Camera-type eye (tissue), 1 donor: ENCODE measurements around a stretch of chr2.

GRCh38 chr2:223836774-223837028, 681 bp downstream of the AP1S3 start:
- RAMPAGE, long total RNA, result no peak

GRCh38 chr2:223895578-223895943, 49.6 kb downstream of the WDFY1 start:
- RAMPAGE, long total RNA, result no peak

DNA sequence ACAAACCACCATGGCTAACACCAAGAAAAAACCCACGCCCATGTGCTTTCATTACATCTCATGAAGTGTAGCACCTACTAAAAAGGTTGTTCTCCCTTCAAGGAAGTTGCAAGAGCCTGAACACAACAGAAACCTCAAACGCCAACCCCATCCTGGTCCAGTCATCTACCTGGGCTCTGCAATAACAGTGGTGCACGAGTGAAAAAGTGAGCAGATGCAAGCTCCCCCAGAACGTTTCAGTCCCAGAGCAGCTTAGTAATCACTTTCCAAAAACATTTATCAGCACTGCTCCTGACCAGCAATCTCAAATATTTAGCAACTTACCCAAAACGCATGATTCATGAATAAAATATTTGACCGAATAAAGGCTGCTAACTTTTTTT, 3.3 kb downstream of the WDFY1 start:
- RAMPAGE, long total RNA, result no peak

- RAMPAGE, long total RNA, result no peak
Observed at GRCh38 chr2:224086649-224087159, 47.6 kb upstream of the SERPINE2 start.

GRCh38 chr2:224514489-224515076, 70.6 kb downstream of the CUL3 start:
- RAMPAGE, long total RNA, result no peak

DNA sequence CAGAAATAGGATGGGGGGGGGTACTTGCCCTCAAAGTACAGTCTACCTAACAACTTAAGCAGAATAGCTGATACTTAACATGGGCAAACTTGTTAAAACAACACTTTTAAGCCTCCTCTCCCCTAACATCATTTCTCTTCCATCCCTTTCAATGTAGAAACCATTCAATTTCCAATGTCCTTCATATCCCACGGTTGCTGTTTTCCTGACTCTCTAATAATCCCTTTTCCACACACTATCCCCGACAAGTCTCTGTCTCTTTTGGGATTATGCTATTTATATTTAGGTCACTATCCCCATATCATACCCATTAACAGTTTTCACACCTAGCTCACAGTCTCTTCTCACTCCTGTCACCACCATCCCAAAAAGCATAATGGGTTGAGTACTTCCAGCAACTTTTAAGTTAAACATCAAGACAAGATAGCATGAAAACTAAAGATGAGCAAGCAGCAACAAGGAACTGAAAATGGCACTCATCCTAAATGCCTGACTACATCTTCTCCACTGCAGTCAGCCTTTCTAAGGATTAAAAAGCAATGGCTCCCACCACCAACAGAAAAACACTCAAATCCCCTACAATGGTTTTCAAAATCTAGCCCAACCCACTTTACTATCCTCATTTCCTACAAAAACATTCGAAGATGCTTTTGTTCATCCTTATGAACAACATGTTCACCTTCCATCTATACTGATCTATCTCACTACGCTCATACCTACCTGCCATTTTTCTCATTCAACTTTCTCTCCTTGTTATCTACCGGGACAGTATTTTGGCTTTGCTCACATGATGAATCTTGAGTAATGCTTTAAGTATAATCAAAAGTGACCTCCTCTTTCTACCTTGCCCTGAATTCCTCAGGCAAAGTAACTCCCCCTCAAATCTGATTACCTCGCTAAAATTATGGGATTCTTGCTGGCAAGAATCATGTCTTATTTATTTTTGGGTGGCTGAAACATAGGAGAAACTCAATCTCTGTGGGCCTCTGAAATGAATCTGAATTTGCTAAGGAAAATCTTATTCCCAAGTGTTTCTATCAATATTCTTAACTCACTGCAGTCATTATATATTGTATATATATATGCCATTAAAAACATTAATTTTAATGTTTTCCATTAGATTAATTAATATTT, 38.1 kb downstream of the CUL3 start:
- RAMPAGE, long total RNA, result no peak

DNA sequence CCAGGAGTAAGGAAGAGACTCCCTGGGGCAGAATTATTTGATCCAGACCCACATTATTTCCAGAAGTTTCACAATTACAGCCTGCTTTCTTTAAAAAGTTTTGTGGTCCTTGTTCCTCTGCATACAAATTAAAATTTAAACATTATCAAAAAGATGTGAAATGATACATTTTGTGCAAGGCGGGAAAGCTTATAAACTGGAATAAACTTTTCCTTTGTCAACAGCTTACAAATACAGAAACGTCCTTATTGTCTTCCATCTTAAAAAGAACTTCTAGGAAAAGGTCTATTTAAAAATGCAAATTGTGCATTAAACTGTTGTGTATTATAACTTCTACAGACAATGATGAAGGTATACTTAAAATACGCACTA, 5.1 kb downstream of the CUL3 start:
- RAMPAGE, long total RNA, result no peak

DNA sequence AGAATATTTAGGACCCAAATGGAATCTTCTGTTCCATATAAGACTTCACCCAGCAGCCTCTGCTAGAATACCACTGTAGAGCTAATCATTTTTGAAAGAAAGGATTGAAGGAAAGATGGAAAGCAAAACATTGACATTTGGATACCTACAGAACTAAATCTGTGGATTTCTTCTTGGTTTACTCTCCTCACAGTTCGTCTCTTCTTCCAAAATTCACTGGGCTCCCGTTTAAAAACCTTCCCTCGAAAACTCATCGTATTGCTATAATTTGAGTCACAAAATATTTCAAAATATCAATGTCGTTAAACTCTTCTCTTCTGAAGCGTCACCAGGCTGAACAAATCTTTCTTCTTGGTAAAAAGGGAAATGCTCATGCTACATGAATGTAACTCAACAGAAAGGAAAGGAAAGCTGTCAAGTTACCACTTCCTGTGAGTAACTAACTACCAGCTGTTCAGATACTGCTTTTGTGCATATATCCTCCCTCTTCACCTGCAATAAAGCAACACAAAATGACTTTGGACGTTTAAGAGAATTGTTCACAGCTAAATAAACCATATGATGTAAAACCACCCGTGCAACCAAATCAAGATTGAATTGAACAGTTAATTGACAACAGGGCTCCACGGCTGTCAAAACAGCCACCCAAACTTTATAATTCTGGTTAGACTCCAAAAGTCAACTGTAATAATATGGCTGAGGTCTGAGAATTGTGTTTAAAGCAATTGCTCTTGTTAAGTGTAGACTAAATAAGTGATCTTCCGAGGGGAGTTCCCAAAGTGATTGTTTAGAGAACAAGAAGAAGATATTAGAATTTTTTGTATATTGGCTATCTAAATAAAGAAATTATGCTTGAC, 95.3 kb downstream of the DOCK10 start:
- RAMPAGE, long total RNA, result no peak

- RAMPAGE, long total RNA, result no peak
Observed at GRCh38 chr2:224947555-224948092, 94.6 kb downstream of the DOCK10 start.

- RAMPAGE, long total RNA, result no peak
Observed at GRCh38 chr2:224983429-224983767, 58.9 kb downstream of the DOCK10 start.

DNA sequence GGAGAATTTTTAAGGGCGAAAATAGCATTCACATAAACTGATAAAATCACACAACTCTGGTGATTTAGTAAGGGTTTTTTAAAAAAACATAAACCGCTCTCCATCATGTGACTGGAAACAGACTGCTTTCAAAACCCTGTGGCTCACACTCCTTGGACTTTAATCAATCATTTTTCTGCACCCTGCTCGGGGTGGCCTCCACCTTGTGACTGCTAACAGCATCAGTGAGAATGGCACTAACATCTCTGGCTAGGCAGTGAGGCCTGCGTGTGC, 12.0 kb downstream of the DOCK10 start:
- RAMPAGE, long total RNA, result no peak

- RAMPAGE, long total RNA, result no peak
Observed at GRCh38 chr2:225052666-225053041, 10.4 kb upstream of the DOCK10 start.

- RAMPAGE, long total RNA, result no peak
Observed at GRCh38 chr2:226018236-226018703, 618.8 kb downstream of the NYAP2 start.

GRCh38 chr2:226137357-226137658, 662.3 kb downstream of the IRS1 start:
- RAMPAGE, long total RNA, result no peak

DNA sequence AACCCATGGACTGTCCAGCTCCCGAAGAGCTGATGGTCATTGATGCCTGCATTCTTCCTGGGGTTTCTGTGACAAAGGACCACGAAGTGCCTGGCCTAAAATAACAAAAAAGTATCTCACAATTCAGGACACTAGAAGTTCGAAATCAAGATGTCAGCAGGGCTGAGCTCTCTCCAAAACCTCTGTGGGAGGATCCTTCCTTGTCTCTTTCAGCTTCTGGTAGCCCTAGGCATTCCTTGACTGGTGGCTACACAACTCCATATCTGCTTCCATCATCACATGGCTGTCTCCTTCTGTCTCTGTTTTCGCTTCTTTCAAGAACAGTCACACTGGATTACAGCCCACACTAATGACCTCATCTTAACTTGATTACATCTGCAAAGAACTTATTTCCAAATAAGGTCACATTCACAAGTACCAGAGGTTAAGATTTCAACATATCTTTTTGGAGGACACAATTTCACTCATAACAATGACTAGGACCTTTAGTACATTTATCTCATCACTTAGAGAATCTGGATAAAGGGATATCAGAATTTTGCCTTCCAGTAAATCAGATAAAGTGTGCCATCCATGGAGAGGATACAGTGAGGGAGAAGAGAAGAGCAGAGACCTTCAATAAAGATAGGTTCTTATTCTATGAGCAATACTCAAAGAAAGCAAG, 275.2 kb downstream of the IRS1 start:
- RAMPAGE, long total RNA, result no peak

DNA sequence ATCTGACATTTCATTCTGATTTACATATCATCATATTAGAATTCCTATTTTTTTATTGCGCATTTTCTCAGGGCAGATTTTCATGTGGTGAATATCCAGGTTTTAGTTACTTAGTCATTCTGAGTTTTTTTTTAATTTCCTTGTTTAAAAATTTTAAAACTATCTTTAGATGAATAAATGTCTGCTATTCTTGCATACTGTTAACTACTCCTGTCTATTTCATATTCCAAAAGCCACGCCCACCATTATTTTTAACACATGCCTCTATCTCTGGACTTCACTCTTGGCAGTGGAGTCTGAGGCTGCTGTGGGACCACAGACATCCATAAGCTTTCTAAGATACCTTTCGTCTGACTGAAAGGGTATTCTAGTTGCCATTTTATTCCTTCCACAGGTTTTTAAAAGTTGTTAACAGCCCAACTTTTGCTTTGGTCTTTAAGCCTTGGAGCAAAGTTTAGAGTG, 164.4 kb downstream of the IRS1 start:
- RAMPAGE, long total RNA, result no peak

DNA sequence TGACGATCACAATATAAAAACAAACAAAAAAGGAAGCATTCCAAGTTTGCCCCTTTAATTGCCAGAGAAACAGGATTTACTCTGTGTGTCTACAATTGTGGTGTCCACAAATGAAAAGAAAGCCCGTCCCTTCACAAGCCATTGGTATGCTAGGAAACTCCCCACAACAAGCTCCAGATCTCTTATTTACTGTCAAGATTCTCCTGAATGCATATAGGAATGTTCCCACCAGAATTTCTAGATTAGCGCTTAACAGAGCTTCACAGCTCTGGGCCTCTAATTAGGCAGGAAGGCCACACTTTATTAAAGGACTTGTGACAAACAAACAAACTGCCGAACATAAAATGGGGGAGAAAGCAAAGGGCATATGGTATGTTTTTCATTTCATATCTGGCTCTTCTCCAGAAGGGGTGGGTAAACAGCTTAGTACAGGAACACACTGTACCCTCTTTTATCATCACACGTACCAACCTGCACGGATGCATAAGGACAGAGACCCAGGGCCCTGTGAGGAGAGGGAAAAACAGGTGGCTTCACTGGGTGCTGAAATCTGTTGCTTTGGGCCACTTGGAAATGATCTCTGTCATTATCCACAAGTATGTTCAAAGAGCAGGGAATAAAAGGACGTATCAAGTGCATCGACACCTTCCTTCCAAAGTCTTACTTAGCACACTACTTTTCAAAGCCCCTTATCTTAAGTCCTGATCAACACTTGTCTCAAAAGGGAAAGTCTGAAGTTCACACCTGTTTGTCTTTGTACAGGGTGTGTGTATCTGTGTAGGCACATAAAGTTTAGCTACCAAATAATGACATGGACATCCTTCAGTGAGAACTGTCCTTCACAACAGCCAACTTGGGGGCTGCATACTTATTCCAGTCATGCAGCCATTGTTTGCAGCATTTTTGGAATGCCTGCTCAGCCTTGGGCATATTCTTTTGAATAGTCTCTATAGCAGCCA, 60.8 kb downstream of the IRS1 start:
- RAMPAGE, long total RNA, result no peak

DNA sequence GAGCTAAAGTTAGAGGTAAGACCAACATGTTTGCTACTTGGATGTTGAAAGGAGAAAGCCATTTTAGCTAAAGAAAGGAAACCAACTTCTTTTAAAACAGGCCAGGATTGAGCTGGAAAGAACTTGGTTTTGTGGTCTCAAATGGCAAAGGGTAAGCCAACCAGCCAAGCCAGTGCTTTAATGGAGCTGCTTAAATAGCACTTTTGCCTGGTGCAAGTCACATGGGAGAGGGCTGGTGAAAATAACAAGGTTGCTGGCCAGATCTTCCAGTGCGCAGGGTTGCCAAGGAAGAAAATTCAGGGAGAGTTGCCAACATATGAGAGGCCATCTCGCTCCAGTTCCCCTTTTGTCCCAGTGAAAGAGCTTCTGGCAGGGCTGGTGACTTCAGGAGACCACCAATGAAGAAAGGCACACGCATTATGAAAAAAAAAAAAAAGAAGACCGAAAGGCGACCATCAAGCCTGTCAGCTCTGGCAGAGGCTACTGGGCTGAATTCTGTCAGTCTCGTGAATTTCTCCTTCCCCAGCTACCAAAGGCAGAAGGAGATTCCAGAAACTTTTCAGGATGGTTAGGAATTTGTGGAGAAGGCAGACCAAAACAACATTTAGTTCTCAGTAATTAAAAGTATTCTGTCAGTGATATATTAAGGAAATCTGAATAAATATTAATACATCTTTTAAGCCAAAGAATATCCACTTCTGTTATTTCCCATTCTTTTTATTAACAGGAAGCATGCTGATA, 57.2 kb downstream of the IRS1 start:
- RAMPAGE, long total RNA, result no peak

DNA sequence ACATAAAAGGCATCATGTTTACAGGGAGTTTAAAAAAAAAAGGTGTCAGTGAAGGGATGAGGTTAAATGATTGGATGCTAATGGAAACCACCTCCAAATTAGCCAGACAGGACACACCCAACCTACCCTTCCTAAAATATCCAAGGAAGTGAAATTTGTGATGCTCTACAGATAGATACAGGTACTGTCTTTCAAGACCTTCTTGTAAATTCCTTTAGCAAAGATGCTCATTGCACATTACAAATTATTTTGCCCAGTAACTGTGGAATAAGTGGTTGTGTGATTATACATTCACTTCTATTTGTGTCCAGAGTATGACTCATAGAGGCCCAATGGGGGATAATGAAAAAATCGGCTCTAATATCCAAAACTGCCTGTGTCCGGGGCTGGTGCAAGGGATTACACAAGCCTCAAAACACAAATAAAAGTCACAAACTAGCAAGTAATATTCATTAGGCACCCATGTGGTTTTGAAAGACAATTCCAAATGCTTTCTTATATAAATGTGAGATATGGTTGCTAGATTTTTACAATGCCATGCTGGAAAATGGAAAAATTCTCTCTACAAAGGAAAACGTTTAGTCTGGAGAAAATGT, 40.8 kb downstream of the IRS1 start:
- RAMPAGE, long total RNA, result no peak

- RAMPAGE, long total RNA, result no peak
Observed at GRCh38 chr2:226759676-226760146, 39.9 kb downstream of the IRS1 start.